Aorta (tissue), 1 donor: ENCODE measurements around a stretch of chr22.

- PRO-cap: unidirectional peak, minus-strand start at chr22:42995185
These were observed 19.9 kb downstream of the PACSIN2 start for GRCh38 chr22:42994822-42995680.

- PRO-cap: no peak
These were observed 13.5 kb downstream of the PACSIN2 start for GRCh38 chr22:43001523-43001855.

GRCh38 chr22:43152308-43153019 is 1.1 kb downstream of the TSPO start:
- PRO-cap: bidirectional peak, plus-strand start at chr22:43152505, minus-strand start at chr22:43152424

DNA sequence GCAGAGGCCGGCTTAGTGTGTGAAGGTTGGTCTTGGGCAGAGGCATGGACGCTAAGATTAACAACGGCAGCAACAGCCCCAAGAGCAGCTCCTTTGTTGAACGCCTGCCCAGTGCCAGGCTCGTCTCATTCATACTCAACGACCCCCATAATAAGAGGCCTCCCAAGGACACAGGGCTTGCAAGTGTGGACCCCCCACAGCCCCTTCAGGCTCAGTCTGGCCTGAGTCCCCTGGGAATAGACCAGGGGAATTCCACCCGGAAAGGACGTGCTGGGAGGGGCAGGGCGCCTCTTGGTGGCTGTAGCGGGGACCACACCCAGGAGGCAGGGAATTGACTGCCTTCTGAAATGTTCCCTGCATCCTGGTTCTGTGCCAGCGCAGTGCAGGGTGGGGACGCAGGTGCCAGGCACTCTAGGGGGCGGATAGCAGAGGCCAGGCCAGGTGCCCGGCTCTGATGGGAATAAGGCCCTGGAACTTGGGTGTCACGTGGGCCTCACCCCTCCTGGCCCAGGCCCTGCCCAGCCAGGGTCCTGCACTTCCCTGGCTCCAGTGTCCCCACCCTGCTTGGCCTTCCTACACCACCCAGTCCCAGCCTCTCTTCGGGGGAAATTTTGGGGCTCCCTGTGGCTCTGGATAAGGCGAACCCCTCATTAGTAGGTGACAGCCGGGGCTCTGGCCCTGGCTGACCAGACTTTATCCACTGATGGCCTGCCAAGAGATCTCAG is 8.5 kb downstream of the TSPO start:
- PRO-cap: no peak

- PRO-cap: no peak
These were observed 678 bp upstream of the SCUBE1 start for GRCh38 chr22:43343687-43344413.

DNA sequence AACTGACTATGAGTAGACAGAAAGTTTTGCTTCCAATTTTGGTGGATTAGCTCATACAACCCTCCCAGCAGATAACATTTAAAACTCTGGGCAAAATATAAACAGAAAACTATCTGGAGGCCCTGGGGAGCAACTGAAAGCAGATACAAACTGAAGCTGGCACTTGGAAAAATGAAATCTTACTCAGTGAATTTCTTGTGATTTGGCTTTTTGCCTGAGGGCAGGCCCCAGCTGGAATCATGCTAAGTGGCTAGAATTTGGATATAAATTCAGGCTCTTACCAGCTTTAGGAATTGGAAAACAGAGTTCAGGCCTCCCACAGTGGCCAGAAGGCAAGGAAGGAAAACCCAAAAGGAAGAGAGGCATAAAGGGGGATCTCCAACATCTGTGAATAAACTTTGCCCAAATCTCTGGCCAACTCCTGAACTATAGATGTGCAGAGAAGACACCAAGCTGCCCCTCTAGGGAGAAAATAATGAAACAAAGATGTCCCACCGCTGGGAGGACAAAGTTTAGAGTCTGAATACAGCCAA is 85.7 kb downstream of the EFCAB6 start:
- PRO-cap: no peak

DNA sequence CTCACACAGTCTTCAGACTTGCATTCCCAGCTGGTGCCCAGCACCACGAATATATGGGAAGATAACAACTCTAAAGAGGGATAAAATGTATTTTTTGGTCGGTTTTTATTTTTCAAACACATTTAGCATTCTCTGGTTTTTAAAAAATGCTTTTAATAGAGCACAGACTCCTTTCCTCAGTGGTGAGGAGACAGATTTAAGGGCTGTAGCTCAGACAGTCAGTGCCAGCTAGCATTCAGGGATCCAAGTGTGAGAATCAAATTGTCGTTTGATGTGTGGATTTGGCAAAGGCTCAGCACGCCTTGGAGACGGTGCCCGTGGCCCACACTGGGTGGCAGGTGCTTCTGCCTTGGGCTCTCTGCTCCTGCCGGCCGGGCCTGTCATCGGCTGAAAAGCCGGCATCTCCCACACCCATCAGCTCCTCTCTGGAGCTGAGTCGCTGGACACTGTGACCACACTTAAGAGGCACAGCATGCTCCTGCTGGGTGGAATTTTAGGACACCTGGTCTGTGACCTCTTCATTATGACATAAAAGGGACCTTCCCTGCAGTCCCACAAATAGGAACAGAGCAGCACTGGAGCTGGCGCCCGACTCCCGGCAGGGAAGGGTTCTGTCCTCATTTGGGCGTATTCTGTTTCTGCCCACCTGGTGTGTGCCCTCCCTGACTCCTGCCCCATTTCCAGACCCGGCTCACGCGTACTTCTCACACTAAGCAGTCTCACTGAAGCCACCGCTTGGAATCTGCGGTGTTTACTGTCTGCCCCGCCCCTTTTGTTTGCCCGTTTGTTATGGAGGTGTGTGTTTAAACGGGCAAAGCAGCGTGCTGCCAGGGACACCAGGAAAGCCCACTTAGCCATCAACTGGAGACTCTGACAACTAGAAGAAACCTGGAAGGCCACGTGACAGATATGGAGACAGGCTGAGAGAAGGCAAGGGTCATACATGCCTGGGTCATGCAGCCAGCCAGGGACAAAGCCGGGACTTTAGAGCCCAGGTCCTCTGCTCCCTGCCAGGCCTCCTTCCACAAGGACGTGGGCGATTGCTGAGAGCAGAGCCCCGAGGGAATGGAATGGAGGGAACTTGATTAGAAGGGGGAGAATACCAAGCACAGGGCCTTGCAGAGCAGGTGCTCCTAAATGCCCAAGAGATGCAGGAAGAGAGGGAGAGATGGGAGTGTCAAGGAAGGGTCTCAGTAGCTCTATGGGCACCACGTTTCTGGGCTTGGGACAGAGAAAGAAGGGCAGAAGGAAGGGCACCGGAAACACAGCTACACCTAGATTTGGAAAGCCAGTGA is 8.5 kb upstream of the EFCAB6 start:
- PRO-cap: no peak

GRCh38 chr22:44049304-44050198 is 25.4 kb downstream of the PARVB start:
- PRO-cap: no peak

DNA sequence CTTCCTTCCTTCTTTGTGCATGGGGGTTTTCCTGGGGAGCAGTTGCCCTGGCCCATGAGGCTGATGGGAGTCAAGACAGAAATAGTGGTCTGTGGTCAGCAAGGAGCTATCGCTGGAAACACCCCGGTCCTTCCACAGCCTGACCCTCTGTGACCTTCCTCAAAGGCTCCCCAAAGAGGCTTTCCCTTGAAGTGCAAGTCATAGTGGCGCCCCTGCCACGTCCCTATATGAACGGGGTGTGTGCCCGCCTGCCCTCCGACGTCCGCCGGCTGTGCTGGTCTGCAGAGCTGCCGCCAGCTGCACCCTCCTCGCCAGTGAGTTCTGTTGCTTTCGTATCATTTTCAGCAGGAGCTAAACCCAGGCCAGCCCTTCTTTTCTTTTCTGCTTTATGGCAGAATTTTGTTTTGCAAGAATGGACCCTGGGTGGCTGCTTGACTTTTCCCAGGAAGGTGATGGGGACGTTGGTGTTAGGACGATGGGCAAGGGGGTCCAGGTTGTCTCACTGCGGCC is 44.8 kb downstream of the PARVB start:
- PRO-cap: no peak

DNA sequence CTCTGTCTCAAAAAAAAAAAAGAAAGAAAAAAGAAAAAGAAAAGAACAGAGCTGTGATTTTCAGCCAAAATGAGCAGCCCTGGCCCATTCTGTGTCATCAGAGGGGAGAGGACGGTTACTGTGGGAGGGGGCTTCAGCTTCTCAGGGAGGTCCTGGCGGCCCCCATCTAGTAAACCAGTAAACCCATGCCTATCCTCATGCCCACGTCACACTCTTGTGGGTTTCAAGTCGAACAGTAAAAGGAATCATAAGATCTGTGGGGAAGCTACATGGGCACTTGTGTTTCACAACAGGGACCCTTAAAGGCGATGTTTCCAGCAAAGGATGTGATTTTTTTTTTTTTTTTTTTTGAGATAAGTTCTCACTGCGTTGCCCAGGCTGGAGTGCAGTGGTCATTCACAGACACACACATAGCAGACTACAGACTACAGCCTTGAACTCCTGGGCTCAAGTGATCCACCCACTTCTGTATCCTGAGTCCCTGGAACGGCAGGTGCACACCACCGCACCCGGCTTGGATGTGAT is 9.2 kb upstream of the PARVG start:
- PRO-cap: no peak

DNA sequence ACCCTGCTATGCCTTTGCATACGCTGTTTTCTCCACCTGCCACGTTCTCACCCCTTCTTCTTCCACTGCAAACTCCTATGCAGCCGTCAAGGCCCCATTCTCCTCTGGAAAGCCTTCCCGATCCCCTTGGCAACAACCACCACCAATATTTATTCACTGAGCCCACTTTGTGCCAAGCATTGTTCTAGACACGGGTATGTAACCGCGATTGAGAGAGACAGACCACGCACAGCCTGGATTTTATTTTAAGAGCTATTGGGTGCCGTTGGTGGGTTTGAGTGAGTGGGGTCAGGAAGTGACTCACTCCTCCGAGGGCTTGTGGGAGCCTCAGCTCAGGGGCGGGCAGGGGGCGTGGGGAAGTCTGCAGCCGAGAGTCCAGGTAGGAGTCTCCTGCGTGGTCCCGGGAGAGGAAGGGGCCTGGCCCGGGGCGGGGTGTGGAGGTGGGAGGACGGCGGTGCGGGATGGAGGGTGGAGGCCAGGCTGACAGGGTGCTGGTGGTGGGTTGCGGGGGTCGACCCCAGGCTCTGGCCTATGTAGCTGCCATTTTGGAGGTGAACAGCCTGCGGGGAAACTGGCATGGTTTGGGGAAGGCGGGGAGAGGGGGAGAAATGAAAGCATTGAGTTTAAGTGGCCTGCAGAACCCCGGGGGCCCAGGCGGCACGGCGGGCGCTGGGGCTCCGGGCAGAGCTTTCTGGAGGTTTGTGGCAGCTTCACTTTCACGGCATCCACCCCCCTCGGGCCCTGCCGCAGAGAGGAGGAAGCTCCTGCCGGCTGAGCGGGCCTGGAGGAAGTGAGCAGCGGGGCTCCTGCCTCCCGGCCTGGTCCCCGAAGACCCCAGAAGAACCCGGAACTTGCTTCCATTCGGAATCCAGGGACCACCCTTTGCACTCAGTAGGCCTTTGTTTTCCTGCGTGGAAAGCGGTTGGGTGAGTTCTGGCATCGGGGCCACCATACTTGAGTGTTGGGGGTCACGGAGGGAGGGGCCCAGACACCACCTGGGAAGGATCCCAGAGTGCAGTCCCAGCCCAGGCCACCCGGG is 586 bp downstream of the PARVG start:
- PRO-cap: bidirectional peak, plus-strand start at position 778 of the sequence, minus-strand start at position 792 of the sequence

- PRO-cap: no peak
These were observed 1.2 kb downstream of the PARVG start for GRCh38 chr22:44182031-44182265.

DNA sequence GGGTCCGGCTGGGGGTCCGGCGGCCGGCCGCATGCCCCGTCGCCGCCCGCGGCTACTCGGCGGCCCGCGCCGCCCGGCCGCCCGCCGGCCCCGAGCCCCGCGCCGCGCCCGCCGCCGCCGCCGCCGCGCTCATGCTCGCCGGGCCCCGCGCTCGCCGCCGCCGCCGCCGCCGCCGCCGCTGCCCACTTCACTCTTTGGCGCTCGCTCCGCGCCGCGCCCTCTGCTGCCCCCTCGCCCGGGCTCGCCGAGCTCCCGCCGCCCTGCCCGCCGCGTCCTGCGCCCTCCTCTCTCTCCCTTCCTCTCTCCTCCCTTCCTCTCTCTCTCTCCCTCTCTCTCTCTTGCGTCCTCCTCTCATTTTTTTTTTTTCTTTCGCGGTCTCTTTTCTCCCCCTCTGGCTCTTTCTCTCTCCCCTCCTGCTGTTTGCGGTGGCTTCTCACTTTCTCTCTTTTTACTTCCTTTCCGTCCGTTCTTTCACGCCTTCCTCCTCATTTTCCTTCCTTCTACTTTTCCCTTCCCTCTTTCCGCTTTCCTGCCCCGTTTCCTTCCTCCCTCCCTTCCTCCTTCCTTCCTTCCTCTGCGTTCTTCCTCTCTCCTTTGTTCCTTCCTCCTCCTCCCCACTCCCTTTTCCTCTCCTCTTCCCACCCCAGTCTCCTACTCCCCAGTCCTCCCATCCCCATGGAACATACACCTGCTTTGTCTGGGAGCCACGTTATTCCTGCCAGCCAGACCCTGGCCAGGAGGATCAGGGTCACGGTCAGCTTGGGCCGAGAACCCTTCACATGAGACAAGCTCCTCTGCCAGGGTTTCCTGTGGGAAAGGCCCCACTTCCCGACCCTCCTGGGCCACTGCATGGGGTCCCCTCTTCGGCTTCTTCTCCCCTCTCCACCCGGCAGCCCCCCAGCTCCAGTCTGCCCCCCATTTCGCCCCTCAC is 19.3 kb upstream of the SHISAL1 start:
- PRO-cap: no peak

- PRO-cap: bidirectional peak, plus-strand start at chr22:44648968, minus-strand start at chr22:44648881
These were observed 53.4 kb upstream of the PRR5 start for GRCh38 chr22:44648246-44649325.

- PRO-cap: no peak
These were observed 2.6 kb downstream of the ARHGAP8 start for GRCh38 chr22:44754892-44755455.

GRCh38 chr22:44987502-44987998 is 22.3 kb downstream of the PHF21B start:
- PRO-cap: no peak

DNA sequence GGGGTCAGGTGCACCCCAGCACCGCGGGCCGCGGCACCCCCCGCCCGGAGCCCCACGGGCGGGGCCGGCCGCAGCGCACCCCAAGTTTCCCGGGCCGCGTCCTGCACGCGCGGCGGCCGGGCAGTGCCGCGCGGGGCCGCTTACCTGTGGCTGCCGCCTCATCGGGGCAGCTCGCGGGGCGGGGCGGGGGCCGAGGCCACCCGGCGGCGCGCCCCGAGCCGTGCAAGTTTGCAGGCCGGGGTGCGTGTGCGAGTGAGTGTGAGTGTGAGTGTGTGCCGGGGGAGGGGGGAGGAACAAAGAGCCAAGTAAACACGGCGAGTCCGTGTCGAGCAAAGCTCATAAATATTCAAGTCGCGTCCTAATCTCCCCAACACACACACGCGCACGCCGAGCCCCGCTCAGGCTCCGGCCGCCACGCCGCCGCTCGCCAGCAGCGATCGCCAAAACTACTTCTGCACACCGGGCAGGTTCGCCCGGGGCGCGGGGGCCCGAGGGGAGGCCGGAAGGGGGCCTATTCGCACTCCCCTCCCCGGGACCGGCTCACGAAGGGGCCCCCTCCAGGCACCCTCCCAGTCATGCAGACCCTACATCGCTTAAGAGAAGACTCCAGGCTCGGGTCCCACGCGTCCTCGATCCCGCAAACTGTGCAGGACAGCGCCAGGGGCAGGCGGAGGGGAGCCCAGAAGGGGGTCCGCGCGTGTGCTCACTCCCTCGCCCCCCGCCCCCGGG is 991 bp downstream of the PHF21B start:
- PRO-cap: no peak

DNA sequence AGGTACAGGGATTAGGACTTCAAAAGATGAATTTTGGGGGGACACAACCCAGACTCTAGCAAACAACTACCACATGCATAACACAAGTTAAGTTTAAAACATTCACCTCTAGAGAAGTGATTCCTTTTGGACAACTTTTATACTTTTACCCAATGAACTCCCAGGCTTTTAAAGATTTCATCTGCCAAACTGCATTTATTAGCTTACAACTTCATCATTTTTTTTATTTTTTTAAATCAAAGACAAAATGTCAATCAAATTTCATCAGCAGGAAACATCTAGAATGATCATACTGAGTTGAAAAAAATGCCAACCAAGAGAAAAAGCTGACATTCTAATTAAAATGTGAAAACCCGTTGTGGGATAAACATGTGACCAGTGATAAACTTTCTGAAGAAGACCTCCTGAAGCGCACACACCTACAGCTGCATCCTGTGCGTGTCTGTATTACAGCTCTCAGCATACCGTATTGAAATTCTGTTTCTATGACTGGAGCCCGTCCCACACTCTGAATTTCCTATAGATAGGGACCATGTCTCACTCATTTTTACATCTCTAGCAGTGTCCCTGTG is 12.4 kb upstream of the NUP50 start:
- PRO-cap: no peak

GRCh38 chr22:45172731-45173806 is 9.3 kb downstream of the NUP50 start:
- PRO-cap: no peak

- PRO-cap: no peak
These were observed 12.3 kb upstream of the UPK3A start for GRCh38 chr22:45272555-45272754.